Ascending aorta (tissue), 1 donor: ENCODE data around the genes TMEM161A and MEF2B.

GRCh38 chr19:18500693-18501451 lies 21.0 kb downstream of the ELL start:
- PRO-cap = unidirectional peak, plus-strand start at chr19:18501086

DNA sequence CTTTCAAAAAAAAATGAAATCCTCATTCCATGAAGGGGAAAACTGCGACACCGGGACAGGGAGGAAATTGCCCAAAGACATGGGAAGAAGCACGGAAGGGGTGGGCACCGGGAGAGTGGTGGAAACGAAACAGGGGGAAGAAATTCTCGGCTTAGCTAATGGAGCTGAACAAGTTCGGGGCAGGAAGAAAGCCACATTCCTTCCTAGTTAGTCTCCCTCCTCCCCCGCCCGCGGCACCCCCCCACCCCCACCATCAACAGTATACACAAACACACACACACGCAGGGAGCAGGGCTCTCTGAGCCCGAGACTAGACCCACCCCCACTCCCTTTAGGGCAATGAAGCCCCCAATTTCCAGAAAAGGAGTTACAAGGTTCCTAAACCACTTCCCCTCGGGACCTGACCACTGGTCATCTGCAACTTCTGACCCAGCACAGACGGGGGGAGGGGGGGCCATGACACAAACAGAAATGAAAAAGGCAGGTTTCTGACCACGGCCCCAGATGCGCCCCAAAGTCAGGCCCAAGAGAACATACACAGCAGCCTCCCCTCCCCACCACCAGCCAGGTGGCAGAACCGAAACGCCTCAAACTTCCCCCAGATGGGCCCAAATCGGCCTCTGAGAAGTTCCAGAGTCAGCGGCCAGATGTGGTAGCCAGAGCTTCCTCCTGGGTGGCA lies 1.3 kb downstream of the ELL start:
- PRO-cap = bidirectional peak, plus-strand start at position 272 of the sequence, minus-strand start at position 232 of the sequence

DNA sequence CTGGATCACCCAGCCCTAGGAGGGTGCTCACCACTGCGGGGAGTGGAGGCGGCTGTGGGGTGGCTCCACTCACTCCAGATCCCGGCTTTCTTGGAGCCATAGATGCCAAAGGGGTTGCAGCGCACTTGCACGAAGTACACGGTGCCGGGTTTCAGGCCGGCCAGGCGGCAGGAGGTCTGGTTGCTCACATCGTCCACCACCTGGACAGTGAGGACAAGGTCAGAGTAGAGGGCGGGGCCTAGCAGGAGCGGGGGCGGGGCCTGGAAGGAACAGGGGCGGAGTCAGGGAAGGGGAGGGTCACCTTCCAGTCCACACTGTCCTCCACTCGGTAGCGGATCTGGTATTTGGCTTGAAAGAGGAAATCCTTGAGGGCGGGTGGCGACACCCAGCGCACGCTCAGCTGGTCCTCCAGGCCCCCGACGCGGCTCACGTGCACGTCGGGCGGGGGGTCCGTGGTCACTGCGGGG lies 8.0 kb downstream of the REX1BD start:
- PRO-cap = no peak

DNA sequence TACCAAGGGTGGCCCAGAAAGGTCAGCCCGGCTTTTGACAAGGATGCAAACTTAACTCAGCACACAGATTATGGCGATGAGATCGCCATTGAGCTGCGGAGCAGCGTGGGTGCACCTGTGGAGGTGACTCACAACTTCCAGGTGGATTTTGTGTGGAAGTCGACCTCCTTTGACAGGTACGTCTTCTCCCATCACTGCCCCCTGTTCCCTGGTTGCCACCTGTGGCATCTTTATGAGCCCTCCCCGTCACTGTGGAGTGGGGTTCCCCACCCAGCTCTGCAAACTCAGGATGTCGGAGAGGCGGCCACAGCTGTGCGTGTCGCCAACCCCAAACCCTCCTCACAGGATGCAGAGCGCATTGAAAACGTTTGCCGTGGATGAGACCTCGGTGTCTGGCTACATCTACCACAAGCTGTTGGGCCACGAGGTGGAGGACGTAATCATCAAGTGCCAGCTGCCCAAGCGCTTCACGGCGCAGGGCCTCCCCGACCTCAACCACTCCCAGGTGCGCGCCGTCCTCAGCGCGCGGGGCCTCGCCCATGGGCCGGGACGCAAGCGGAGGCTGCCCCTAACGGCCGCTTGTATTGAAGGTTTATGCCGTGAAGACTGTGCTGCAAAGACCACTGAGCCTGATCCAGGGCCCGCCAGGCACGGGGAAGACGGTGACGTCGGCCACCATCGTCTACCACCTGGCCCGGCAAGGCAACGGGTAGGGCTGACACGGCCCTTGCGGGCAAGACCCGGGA lies 22.9 kb downstream of the UPF1 start:
- PRO-cap = no peak

DNA sequence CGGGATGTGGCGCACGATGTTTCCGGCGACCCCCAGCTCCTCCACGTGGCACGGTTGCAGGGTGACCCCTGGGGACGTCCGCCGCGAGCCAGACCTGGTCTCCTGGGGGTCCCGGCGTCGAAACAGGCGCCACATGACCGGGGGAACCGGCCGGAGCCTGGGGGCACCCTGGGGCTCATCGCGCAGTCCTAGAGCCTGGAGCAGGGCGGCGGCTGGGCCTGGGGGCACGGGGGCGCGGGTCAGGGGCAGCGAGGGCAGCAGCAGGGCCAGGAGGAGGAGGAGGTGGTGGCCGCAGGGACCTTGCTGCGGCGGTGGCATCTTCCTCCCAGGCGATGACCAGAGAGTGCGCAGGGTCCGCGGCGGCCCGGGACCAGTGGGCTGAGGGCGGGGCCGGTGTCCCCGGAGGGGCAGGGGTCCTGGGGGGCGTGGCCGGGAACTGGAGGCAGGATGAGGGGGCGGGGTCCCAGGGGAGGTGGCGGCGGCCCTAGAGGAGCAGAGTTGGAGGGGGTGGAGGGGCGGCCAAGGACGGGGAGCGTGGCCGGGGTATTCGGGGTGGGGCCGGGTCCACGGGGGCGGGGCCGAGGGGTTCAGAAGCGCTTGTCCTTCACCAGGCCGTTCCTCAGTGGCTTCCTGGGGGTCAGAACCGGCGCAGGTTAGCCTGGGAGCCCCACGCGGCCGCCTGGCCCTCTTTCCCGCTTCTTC lies 25.8 kb downstream of the CERS1 start:
- PRO-cap = no peak

DNA sequence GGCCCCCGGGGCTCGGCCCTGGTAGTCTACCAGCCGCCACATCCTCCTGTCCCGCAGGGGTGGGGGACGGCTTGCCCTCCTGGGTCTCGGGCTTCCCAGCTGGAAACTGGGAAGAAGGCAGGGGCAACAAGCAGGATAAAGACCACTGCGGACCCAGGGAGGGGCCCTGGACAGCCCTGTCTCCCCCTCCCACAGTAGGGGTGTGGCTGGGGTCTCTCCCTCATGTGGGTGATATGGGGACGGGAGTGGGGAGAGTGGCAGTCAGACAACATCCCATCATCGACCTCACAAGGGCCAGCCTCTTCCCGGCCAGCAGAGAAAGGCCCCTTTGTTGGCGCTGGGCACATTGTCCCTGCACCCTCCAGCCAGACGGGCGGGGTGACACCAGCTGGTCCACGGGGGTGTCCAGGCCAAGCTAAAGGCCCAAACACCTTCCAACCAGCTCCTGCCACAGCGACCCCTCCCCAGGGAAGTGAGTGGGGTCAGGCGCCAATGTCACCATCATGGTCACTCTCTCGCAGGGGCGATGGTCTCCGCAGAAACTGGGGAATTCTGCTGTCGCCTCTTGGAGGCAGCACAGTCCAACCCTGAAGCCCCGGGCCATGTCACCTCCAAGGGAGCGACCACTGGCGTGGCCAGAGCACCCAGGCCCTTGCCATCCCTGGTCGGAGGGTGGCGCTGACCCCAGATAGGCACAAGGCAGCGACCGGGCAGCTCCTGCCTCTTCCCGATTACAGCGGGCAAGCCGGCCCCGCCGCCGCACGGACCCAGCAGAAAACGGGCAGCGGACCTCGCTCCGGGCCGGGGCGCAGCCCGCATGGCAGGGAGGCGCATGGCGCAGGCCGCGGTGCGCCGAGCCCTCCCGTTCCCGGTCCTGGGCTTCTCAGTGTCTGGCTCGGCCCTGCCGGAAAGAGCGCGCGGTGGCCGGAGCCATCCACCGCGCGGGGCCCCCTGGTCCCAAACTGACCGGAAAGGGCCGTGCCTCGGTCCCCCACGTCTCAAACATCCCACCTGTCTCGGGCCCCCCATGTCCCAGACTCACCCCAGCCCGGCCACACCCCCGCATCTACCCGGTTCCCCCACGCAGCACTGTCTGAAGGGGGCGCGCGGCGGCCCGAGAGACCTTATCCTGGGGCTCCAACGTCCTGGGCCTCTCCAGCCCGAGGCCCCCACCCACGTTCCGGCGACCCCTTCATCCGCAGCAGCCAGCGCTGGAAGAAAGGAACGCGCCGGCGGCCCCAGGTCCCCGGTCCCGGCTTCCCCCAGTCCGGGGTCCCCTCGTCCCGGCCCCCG lies 992 bp downstream of the CERS1 start:
- PRO-cap = no peak

- PRO-cap = unidirectional peak, minus-strand start at chr19:18903486
Observed at GRCh38 chr19:18903236-18903814, 7.4 kb upstream of the CERS1 start.

DNA sequence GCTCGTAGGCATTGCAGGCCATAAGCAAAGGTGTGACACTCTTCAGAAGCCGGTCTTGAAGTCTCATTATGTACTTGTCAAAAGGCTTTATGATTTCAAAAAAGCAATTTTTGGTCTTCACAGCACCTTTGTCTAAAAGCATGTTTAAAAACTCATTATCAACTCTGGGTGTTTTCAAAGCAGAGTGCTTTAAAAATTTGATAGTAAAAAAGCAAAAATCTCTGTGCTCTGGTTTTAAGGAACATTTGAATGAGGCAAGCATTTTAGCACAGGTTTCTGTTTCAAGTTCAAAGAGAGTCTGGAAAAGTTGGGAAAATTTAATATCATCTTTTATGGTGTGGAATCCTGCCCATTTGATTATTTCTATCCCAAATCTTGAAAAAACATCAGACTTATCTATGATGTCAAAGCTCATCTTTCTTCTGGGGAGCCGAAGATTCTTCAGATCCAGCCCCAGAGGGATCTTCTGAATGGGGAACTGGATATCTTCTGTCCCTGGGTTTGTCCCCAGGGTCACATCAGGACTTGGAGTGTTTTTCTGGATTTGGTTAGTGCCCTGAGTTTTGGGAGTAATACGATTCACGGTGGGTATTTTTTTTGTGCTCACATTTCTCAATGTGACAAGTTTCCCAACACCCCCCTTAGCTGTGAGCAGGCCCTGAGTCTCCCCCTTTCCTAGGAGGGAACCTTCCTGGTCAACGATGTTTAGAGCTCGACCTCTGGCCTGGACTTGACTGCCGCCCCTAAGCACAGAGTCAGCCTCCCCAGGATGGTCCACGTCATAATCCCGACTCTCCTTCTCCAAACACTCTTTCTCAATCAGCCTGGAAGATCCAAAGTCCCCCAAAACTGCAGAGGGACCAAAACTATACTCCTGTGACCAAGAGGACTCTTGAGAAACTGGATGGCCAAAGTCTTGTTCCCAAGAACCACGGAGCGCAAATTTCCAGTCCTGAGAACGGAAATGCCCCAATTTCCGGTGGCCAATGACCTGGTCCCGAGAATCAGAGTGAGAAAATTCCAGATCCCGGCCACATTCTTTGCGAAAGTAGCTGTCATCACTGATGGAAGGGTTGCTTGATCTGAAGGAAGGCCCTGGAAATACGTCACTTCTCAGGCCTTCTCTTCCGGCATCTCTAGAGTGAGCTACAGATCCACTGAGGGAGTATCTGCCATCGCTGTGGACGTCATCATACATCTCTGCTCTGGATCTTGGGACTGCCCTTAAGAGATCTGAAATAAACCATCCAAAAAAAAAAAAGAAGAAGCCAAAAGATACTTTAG lies 7.9 kb downstream of the SUGP2 start:
- PRO-cap = no peak

DNA sequence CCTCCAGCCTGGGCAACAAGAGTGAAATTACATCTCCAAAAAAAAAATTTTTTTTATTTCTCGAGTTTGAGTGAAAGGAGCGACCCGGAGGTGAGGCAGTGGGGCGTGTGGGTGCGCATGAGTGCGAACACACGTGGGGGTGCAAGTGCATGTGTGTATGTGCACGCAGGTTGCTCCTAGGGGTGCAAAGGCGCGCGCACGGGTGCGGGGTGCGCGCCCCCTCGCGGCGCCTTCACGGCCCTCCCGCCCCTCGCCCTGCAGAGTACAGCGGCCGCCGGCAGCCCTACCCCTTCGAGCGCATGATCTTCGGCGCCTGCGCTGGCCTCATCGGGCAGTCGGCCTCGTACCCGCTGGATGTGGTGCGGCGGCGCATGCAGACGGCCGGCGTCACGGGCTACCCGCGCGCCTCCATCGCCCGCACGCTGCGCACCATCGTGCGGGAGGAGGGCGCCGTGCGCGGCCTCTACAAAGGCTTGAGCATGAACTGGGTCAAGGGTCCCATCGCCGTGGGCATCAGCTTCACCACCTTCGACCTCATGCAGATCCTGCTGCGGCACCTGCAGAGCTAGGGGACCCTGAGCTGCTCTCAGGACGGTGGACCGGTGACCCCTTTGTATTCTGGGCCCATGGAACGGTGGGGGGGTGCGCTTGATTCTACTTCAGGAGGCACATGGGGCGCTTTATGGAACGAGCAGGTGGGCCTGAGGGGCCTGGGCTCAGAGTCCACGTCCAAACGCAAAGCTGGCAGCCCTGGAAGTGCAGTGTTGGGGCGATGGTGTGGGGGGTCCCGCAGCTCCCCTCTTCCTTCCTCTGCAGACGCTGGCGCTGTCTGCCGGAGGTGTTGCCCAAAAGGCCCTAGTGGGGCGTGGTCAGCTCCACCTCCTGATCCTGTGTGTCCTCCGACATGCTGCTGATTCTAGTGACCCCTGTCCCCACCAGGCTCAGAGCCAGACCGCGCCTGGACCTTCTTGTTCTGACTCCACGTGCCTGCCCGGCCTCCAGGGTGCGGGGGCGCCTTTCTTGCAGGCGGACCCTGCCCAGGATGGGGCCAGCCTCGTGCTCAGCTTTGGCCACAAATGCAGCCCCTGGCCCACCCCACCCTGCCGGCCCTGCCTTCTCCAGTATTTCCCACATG lies 27.6 kb downstream of the TMEM161A start:
- PRO-cap = no peak

- PRO-cap = no peak
Observed at GRCh38 chr19:19134364-19135278, 3.7 kb downstream of the TMEM161A start.

DNA sequence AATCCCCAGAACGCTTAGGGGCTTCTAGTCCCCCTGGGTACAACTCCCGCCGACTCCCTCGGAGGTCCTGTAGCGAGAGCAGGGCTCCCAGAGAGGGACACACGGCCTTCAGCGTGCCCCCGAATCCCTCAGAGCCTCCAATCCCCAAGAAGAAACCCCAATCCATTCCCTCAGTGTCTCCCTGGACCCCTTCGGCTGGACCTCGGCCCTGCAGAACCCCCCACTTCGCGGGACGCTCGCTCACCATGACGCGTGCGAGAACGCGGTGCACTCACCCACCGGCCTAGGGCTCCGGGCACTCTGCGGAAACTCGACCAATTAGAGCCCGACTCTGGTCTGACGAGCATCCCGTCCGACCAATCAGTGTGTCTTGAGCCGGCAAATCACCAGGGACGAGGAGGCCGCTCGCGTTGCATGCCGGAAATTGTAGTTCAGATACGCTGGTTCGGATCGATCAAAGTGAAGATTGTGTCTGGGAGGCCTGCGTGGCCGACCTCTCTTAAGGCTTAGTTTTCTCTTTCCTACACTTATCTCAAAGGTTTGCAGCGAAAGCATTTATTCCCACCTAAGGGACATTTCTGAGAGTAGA lies at the start of gene TMEM161A:
TSS of gene TMEM161A (minus strand) at position 297 of the 589 bp plus-strand sequence.
- PRO-cap = unidirectional peak, minus-strand start at position 293 of the sequence

DNA sequence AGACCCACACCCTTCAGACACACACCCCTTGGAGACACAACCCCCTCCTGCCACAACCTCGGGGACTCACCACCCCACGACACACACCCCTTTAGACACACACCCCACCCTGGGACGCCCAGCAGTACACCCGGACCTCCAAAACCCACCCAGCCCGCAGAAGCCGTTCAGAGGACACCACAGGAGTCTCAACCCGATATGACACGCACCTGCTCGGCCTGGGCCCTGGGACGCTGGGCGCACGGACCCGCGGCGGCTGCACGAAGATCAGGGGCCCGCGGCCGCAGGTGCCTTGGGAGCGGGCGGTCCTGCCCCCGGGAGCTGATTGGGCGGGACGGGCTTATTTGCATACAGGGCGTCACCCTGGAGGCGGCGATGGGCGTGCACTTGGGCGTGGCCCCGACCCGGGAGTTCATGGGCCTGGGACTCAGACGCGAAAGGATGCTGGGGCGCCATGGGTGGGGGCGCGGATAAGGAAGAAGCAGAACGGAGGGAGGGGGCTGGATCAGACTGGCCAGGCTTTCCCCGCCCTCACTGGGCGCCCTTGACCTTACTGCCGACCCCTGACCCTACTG lies at the start of gene MEF2B:
TSS of gene MEF2B (minus strand) at position 268 of the 575 bp plus-strand sequence.
- PRO-cap = no peak

GRCh38 chr19:19411502-19412179 lies 6.2 kb downstream of the GATAD2A start:
- PRO-cap = no peak

DNA sequence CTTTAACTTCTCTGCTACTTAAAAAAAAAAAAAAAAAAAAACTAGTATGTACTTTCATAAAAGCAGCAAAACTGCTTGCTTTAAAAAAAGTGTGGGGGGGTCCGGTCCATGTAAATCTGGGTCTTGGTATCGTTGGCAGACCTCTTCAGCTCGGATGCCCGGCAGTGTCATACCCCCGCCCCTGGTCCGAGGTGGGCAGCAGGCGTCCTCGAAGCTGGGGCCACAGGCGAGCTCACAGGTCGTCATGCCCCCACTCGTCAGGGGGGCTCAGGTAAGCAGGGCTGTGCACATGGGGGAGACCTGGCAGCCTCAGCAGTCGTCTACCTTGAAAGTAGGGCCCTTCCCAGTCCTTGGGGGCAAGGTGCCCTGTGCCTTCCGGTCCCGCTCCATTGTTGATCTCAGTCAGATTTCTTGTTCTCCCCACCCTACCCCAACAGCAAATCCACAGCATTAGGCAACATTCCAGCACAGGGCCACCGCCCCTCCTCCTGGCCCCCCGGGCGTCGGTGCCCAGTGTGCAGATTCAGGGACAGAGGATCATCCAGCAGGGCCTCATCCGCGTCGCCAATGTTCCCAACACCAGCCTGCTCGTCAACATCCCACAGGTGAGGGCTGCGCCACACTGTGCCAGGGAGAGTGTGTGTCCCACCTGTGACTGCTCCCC lies 19.6 kb downstream of the TSSK6 start:
- PRO-cap = no peak

- PRO-cap = no peak
Observed at GRCh38 chr19:19498196-19499195, 16.9 kb downstream of the TSSK6 start.

GRCh38 chr19:19513925-19514888 lies 1.1 kb downstream of the TSSK6 start:
- PRO-cap = no peak

GRCh38 chr19:19569860-19570791 lies 32.1 kb downstream of the CILP2 start:
- PRO-cap = no peak

- PRO-cap = no peak
Observed at GRCh38 chr19:19639915-19640624, 3.4 kb downstream of the GMIP start.

GRCh38 chr19:19653631-19654337 lies 9.7 kb downstream of the ATP13A1 start:
- PRO-cap = no peak

DNA sequence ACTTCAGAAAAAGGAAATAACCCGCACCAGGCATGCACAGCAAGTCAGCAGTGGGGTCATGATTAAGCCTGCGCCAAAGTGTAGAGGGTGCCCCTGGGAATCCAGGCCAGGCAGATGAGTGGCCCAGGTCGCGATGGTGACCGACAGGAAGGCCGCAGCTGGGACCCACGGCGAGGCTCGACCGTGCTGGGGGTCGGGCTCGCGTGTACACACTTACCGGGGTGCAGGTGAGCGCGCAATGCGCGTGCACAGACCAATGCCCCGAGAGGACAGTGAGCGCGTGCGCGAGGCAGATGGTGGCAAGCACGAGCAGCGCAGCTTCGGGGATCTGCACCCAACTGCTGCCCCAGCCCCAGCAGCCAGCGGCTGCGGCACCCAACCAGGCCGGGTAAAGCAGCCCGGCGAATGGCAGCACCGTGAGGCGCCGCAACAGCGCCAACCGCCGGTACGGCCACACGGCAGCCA lies 390 bp downstream of the ATP13A1 start:
- PRO-cap = no peak